ENCODE results near the genes TTC7B and TC2N.

GRCh38 chr14:90816079-90817076 lies at the start of gene TTC7B:
TTC7B (minus strand) TSS chr14:90816430.
- PRO-cap: unidirectional peak, minus-strand start at chr14:90816387

DNA sequence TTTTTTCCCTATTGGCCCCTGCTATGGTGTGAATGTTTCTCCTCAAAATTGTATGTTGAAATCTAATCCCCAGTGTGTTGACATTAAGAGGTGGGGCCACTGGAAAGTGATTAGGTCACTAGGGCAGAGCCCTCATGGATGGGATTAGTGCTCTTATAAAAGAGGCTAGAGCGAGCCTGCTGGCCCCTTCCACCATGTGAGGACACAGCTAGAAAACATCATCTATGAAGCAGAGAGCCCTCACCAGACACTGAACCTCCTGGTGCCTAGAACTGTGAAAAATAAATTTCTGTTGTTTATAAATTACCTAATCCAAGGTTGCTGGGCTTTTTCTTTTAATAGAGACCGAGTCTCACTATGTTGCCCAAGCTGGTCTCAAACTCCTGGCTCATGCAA lies 51.3 kb downstream of the RPS6KA5 start:
- PRO-cap: no peak

DNA sequence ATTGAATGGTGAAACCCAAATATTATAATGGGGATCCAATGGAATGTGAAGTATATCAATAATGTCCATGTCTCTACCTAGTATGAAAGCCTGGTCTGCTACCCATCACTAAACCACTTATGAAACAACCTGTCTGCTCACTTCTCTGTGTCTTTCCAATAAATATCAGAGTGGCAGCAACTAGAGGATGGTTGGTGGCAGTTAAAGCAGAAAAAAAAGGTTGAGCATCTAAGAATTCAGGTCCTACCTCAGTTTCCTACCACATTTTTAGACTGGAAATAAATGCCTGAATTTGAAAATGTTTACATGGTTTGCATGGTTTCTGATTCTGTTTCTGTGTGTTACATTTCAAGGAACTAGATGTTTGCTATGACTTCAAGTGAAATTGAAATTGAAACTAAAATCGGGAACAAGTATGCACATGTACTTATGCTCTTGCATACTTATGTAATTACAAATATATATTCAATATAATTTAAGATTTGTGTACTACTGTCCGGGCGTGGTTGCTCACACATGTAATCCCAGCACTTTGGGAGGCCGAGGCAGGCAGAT lies 38.1 kb downstream of the RPS6KA5 start:
- PRO-cap: bidirectional peak, plus-strand start at position 400 of the sequence, minus-strand start at position 343 of the sequence

DNA sequence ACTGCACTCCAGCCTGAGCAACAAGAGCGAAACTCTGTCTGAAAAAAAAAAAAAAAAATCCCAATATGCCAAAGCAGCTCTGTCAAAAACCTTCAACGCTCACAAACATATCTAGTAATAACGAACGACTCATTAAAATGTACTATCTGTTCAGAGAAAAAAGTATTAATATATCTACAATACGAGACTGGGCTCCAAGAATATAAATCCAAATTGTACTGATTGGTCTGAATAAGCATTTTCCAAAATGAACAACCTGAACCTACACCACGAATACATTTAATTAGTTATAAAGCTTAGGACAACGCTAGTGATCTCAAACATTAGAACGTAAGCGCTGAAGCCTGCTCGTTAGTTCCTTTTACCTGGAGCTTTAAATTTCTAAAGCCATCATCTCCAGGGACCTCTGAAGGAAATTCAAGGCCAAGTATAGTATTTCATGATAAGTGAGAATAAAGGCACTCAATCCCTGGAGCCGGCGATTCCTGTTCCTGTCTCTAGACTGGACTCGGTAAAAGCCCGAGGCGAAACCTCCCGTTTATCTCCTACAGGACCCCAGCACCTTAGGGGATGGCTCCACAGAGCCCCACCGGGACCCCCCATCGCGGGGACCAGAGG lies 1.0 kb downstream of the RPS6KA5 start:
- PRO-cap: no peak

DNA sequence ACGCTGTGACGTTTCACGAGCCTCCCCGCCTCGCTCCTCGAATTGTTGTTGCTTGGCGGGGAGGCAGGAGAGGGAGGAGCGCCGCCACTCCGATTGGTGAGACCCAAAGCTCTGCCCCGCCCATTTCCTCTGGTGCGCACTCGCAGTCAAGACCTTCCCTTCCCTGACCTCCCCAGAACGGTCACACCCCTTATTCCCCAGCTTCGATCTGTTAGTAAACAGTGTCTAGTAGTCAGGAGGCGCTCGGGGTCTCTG lies 271 bp upstream of the RPS6KA5 start:
- PRO-cap: bidirectional peak, plus-strand start outside the sequence, minus-strand start at position 165 of the sequence

DNA sequence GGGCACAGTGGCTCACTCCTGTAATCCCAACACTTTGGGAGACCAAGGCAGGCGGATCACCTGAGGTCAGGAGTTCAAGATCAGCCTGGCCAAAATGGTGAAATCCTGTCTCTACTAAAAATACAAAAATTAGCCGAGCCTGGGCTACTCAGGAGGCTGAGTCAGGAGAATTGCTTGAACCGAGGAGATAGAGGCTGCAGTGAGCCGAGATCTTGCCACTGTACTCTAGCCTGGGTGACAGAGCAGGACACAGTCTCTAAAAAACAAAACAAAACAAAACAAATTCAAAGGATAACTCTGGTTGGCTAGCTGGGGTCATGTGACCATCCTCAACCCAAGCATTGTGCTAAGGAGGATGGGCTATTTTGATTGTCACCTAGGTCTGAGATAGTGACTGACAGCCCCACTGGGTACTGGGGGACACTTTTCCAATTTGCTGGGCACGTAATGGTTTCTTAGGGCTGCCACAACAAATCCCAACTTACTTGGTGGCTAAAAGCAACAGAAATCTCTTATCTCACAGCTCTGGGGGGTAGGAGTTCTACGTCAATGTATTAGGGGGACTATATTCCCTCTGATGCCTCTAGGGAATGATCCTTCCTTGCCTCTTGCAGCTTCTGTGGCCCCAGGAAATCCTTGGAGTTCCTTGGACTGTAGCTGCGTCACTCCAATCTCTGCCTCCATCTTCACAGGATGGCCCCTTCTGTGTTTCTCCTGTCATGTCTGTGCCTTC lies 12.0 kb downstream of the DGLUCY start:
- PRO-cap: no peak

- PRO-cap: no peak
Measured at GRCh38 chr14:91229380-91230091, 15.0 kb downstream of the GPR68 start.

DNA sequence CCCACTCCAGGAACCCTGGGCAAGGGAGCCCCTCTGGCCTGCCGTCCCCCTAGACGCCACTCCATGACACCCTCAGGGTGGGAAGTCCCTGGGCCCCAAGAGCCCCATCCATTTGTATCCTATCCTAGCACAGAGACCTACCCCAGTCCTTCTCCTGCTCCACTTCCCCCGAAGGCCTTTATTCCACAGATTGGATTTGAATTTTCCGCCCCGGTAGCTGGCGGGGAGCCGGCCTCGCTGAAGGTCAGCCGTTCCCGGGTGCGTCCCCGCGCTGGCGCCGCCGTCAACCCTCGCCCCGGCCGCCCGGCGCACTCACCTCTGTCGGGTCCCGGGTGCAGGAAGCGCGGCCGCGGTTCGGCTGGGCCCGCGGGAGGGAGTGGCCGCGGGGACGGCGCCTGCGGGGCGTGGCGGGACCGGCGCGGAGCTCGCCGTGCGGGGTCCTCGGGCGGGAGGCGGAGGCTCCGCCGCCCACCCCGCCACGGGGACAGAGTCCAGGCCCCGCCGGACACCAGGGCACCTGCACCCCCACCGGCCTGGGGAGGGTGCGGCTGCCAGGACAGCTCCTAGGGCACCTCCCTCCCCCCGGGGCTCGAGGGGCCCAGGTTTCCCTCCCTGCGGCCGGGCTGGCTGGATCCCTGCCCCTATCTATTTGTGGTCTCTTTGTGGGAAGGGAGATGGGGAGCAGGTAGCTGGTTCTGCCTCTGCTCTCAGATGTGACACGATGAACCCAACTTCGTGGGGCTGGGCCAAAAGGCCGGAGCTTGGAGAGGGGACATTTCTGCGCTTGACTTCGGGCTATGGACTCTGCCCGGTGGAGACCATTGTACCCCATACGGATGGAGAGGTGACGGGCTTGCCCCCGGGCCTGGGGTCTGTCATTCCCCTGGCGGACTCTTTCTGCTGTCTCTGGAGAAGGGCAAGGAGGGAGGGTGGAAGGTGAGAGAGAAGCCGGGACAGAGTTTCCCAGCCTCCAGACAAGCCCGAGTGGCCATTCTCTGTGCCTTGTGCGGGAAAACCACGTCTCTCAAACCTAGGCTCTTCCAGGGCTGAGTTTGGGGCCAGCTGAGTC lies 20.0 kb upstream of the GPR68 start:
- PRO-cap: bidirectional peak, plus-strand start at position 317 of the sequence, minus-strand start at position 330 of the sequence

DNA sequence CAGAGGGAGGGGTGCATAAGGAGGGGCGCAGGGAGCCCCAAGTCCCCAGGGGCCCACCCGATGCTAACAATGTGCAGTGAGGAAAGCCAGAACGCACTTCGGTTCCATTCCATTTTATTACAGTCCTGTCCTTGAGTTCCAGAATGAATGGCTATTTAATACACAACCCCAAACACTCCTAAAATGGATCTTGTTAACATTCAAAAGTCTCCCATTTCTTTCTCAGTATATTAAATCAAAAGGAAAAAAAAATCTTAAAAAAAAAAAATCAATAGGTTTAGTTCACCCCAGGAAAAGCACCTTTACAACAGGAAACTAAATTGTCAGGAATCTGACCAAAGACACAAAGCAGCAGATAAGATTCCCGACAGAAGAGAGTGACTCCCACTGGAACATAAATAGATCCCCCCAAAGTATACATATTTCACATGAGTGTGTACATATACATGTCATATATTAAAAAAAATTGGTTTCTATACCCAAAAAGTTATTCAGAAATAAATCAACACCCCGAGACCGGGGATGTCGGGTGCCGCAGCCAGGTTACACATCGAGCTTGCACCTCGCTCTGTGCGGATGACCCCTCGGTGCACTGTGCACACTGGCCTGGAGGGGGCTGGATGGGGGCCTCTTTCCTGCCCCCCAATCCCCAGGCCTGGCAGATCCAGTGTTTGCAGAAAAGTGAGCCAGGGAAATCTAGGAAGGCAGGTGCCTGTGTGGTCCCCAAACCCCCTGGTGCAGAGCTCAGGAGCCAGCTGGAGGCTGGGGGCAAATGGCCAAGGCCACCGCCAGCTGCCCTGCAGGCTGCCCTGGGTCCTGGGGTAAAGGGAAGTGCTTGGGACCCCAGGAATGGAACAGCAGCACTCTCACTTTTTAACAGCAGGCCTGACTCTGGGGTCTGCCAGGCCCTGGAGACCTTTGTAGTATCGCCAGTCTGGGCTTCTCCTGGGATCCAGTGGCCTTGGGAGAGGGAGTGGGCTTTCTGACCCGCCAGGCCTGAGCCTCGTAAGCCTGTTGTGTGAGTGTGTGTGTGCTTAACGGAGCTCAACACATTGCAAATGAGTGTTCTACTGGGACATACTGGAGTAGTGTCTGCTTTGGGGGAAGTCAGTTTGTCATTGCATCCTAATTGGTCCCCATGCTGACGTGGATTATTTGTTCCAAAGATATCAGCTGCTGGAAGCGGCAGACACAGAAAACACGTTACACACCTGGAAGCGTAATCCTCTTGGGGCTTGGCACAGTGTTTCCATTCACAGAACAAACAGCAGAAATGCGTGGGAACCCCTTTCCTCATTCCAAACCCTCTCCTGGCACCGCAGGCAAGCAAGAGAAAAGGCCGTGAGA lies 27.2 kb upstream of the GPR68 start:
- PRO-cap: no peak

- PRO-cap: no peak
Measured at GRCh38 chr14:91306789-91307526, 62.5 kb upstream of the GPR68 start.

DNA sequence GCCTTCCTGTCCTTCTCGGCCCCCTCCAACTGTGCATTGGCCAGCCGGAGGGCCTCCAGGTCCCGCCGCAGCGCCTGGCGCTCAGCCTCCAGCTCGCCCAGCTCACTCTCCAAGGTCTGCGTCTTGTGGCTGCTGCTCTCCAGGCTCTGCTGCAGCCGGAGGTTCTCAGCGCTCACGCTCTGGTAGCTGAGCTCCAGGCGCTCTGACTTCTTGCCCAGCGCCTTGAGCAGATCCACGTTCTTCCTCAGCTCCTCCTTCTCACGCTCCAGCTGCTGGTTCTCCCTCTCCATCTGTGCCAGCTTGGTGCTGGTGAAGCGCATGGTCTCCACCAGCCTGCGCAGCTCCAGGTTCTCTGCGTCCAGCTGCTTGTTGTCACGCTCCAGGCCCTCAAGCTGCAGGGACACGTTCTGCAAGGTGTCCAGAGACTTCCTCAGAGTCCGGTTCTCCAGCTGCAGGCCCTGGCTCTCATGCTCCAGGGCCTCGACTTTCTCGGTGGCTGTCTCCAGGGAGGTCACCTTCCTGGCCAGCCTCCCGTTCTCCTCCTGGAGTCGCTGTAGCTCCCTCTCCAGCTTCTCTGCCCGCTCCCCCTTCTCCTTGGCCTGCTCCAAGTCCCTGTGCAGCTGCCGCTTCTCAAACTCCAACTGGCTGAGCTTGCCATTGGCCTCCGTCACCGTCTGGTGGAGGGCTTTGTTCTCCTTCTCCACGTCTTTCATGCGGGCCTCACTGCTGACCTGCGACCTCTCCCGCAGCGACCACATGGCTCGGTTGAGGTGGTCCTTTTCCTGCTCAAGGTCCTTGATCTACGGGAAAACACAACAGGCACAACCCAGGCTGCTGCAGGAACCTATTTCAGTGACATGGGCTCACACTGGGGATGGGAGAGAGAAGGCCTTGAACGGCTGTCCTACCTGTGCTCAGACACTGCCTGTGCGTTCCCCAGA lies 69.1 kb upstream of the GPR68 start:
- PRO-cap: no peak

DNA sequence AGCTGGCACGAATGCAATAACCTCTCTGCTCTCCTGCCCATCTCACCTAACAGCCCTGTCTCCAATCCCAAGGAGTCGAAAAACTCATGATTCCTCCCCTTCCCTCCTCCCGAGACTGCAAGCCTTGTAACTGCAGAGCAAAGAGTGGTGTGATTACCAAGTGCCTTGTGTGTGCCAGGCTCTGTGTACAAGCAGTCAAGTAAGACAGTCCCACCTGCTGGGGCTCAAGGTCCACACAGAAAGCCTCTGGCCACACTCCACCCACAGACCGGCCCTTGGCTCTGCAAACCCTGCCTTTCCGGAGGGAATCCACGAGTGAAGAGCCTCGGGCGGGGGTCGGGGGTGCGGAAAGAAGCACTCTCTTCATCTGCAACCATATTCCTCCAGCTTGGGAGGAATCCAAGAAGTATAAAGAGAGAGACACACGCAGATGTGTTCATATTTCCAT lies 84.9 kb downstream of the CCDC88C start:
- PRO-cap: unidirectional peak, minus-strand start at position 173 of the sequence

GRCh38 chr14:91351826-91352536 lies 65.6 kb downstream of the CCDC88C start:
- PRO-cap: no peak

DNA sequence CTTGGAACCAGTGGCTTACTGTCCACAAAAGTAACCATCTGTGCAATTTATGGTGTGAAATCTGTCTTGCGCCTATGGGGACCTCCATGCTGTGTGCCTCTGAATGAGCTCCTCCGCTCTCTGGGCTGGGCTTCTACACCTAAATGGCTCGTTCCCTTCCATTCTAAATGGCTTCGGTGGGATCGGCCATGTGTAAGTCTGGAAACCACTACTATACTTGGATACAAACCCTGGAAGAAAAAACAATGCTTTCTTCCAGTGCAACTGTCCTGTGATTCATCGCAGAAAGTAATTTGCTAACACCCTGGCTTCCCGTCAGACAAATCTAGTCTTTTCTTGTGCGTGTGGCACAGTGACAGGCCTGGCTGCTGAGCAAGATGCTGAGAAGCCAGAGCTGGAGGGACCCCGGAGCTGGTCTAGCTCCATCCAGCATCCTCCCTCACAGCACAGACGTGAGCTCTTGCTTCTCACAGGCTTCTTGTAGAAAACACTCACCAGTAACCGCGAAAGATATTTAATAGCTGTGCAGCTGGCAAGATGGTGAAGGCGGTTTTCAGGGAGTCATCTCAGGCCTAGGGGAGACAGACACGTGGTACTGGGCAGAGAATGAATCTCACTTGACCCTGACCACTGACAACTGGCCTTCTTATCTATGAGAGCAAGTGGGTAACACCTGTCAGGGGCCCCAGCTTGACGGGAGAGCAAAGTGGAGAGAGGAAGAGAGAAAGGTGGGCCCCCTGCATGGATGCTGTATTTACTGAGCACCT lies 63.5 kb downstream of the CCDC88C start:
- PRO-cap: no peak

DNA sequence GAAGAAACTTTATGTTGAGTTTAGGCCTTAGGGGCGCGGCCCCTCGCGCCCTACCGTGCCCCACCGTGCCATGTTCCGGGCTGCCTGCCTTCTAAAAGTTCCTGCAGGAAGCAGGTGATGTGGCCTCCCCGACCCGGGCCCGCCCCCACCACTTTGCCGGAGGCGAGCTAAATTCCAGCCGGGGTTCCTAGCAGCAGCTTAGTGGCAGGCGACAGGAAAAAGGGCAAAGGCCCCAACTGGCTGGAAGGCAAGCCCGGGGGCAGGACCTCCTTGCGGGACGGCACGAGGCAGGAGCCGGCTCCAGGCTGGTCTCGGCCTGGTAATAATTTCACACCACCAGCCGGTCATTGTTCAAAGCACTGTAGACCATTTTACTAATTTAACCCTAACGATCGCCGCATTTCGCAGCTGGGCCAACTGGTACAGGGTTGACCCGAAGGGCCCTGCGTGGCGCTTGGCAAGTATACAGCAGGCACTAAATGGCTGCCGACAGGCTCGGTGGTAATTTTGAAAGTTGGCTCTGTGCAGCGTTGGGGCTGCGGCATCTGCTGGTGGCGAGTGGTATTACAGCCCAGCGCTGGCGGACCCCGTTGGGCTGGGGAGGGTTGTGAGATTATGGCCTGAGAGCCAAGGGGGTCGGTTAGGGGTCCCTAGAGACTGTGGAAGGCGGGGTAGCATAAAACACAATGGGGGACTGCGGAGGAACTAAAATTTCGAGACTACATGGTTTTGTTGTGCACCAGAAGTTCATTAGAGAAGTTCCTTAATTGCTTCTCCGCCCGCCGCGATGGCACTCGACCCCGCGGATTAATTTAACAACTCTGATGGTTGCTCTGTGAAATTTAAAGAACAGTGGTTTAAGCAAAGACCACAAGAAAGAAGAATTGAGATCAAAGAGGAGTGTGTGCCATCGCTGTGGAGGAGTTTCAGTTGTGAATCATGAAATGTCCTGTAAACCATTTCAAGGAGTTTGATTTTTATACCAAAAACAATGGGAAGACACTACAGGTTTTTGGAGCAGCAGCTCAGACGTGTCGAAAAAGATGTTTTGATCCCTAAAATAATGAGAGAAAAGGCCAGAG lies 1.2 kb upstream of the CCDC88C start:
- PRO-cap: no peak

- PRO-cap: no peak
Measured at GRCh38 chr14:91573666-91573899, 63.5 kb upstream of the PPP4R3A start.

GRCh38 chr14:91774248-91775075 lies 42.6 kb upstream of the CATSPERB start:
- PRO-cap: unidirectional peak, minus-strand start at chr14:91774458

DNA sequence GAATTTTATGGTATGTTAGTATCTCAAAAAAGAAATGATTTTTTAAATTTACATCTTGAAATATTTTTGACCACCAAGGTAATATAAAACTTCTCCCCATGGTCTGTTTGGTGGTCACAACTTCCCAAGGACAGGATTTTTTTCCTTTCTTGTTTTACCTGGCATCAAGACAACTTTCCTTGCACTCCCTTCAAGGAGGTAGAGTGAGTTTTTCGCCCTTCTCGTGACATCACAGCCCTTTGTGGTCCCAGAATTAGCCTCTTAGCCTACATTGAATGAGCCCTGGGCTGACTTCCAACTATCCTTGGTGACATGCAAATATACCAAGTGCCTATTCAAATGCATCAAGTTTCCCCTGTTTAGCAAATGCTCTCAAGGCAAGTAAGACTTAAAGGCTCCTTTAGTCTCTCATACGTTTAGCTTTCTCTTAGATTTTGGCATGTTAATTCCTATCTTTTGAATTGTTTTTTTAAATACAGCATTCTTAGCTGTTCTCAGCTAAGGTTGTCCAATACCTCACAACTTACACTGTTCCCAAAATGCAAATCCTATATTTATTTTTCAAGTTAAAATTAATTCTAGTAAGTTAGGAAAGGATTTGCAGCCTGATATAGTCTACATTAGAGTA lies 36.5 kb downstream of the TC2N start:
- PRO-cap: no peak

DNA sequence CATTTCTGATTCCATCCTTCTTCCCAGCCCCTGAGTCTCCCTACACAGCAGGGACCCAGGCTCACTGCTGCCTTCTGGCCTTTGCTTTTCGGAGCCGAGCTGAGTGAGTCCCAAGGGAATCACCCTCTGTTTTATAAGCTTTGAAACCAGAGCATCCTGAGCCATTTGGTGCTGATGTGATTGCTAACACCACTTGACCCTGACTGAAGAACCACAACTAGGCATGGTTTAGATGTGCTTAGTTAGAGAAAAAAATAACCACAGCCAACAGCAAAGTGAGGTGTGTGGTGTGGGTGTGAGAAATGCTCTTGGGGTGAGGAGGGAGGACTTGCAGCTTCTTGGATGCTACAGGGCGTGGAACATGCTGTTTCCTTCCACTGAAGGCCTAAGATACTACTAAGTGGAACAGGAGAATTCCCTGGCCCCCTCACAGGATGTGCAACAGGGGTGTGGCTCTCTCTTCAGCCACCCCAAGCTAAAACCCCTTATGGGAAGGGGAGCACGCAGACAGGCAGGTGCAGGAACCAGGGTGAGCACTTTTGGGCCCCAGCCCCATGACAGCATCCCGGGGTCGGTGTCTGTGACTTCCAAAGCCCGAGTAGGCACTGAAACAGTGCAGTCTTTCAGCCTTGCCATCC lies at the start of gene TC2N:
Gene TC2N (minus strand): TSS at position 205 of the 638 bp plus-strand sequence.
- PRO-cap: bidirectional peak, plus-strand start at position 298 of the sequence, minus-strand start at position 205 of the sequence

- PRO-cap: no peak
Measured at GRCh38 chr14:91886708-91887115, 19.4 kb upstream of the TC2N start.

Measured in colonic mucosa (tissue), 1 donor.